Glomerular endothelial cell (primary cell): ENCODE results near the gene CAV3.

GRCh38 chr3:7646701-7647038 lies 785.8 kb downstream of the GRM7 start:
- RAMPAGE, long total RNA, result no peak

DNA sequence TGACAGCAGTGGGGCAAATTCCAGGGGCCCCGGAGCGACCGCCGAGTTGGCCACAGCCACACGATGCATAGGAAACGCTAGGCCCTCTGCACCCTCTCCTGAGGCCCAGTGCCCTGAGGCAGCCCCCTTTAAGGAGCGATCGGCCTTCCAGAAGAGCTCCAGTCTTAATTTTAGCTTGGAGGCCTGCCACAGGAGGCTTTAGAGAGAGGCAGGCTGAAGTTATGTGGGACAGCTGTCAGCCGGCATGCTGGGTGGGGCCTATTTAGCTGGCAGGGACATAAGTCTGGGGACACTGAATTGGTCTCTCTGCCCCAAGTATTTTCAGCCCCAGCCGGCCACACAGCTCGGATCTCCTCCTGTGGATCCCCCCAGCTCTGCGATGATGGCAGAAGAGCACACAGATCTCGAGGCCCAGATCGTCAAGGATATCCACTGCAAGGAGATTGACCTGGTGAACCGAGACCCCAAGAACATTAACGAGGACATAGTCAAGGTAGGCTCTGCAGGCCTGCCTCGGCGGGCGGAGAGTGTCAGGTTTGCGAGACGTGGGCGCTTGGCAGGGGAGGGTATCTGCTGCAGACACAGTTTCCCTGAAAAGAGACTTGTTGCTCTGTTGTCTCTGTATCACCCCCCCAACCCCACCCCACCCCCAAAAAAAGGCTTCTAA lies at the start of gene CAV3:
Gene CAV3 (plus strand): TSS at position 305 of the 667 bp plus-strand sequence.
- RAMPAGE, long total RNA, result no peak

DNA sequence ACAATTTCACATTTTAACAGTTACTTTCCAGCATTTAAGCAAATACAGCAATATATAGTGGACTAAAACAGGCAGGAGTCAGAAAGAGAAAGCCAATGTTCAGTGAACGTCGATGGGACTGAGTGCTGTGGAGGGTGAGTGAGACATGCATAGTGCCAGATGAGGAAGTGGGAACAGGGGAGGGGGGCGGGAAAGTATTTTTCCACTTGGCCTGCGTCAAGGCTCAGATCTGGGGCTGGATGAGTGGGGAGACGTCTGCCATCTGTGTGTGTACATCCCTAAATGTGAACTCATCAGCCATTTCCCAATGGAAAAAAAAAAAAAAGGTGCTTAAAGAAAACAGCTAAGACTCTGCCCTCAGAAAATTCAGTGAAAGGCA lies 19.2 kb upstream of the RAD18 start:
- RAMPAGE, long total RNA, result no peak

DNA sequence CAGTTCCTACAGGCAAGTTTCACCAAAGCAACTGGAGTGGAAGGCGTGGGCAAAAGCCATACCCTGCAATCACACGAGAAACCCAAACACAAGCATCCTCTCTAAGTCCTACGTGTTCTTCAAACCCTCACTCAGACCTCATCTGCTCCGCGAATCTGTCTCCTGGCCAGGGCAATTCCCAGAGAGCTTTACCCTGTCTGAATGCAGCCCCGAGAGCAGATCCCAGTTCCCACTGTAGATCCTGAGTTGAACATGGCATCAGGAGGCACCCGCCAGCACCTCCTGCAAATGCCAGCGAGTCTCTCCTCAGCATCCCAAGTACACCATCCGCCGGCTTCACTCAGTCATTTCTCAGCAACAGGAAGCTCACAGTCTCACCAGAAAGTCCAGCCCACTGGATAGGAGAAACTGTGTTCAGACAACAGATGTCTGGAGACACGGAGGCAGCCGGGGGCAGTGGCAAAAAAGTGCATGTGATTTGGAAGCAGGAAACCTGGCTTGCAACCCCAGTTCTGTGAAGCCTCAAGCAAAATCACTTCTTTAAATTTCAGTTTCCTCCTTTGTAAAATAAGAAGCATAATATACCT lies 68.8 kb downstream of the SRGAP3 start:
- RAMPAGE, long total RNA, result no peak

GRCh38 chr3:9280030-9280370 lies 30.6 kb upstream of the SRGAP3 start:
- RAMPAGE, long total RNA, result no peak

DNA sequence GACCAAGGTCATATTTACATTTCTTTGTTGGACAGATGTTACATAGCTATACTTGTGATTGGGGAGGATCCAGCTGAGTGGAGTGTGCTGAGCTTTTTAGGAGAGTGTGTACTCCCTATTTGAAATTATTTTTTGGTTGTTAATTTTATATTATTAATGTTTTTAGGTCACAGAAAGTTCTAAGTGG lies 1.6 kb downstream of the SETD5 start:
- RAMPAGE, long total RNA, result no peak

DNA sequence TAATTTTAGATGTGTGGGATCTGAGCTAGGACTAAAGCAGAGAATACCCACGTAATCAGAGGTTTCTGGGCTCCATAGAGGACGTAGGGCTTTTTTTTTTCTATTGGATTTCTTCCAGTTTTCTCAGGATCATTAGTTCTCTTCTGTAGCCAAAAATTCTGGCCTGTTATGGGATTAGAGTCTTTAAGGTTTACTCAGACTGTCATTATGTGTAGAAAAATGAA lies 1.8 kb downstream of the SETD5 start:
- RAMPAGE, long total RNA, result no peak

- RAMPAGE, long total RNA, result no peak
Measured at GRCh38 chr3:9399566-9400532, 2.4 kb downstream of the SETD5 start.

DNA sequence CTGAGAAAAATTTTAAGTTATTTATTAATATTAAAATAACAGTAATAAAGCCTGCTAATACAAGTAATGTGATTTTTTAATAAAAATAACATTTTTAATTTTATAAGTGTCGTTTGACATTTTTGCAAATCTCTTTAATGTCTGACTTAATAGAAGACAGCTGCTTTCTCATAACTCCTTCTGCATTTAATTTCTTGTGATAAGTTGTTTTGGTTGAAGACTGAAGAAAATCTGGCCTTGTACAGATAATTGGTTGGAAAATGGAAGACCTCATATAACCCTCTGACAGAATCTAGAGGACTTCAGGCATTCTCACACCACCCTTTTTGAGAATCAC lies 11.4 kb downstream of the SETD5 start:
- RAMPAGE, long total RNA, result no peak

- RAMPAGE, long total RNA, result no peak
Measured at GRCh38 chr3:9695667-9695884, 8.1 kb upstream of the CPNE9 start.

DNA sequence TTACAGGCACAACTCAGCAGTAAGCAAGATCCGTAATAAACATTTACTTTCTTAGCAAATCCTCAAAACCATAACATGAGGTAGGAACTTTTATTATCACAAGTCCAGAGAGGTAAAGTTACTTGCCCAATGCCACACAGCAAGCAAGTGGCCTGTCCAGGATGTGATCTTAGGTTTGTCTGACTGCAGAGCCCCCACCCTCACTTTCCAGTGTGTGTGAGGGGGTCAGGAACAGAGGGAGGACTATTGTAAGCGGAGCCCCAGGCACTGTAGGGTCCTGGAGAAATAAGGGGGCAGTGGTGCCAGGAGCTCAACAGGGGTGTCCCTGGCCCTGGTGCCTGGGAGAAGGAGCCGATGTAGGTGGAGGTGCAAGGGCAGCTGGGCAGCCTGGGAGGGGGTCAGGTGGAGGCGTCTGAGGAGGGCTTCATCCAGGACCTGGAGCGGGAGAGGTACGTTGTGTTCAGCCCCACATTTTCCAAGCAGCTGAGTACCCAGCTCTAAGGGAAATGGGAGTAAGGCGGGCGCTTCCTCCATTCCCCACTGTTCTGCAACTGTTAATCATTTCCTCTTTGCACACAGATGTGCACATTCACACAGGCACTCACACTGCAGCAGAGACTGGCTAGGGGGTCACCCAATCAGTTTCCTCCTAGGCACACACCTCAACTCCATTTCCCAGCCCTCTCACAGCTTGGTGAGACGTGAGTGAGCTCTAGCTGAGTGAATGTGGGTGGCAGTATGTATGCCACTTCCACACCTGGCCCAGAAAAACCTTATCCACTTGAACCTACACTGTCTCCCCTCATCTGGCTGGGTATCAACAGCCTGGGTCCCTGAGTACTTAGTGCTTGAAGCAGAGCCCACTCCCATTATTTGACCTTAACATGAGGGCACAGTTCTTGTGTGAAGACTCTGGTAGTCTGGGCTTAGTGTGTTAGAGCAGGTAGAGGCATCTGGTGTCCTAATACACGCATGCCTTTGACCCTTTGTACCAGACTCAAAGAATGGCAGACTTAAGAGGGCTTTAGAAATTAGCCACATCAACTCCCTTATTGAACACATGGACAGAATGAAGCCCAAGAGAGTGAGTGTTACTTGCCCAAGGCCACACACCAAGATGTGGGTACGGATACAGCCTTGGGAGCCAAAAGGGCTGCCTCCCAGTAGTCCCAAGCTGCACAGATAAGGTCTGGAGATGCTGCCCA lies 5.6 kb downstream of the RPUSD3 start:
- RAMPAGE, long total RNA, result no peak

DNA sequence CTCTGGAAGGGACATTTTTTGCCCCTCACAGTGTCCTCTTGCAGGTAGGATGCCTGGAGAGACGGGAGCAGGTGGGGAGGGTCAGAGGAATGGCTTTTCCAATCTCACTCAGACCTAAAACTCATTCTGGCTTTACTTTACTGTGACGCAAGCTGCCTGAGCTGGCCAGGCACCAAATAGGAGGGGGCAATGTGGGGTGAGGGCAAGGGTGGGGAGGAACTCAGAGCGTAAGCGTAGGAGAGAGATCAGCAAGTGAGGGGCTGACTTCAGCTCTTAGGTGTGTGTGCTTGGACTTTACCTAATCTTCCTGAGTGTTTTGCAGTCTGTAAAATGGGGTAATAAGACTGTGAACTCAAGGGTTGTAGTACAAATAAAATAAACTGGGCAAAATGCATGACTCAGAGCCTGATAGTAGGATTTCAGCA lies 3.8 kb upstream of the IL17RE start:
- RAMPAGE, long total RNA, result no peak

GRCh38 chr3:10003054-10003859 lies 16.6 kb upstream of the EMC3 start:
- RAMPAGE, long total RNA, result no peak

DNA sequence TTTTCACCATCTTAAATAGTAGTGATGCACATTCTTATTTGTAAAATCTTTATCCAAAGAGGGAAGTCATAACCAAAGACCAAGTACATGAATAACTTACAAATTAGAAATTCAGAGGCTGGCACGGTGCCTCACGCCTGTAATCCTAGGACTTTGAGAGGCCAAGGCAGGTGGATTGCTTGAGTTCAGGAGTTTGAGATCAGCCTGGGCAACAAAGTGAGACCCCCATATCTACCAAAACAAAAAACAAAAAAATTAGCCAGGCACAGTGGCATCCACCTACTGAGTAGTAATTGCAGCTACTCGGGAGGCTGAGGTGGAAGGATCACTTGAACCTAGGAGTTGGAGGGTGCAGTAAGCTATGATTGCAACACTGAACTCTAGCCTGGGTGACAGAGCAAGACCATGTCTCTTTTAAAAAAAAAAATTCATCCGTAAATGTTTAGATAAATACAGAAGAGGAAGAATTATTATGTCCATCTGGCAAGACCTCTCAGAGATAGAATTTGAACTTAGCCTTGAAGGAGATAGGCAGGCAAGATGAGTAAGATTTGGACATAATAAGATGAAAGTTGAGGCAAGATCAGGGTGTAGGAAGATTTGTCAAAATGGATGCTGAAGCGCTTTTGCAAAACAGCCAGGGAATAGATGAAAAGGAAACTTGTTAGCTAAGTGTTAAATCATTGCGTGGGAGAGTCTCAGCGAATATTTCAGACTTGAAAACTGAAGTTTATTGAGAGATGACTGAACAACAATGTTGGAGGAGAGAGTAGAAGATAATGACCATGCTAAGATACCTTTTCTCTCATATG lies 7.0 kb downstream of the BRK1 start:
- RAMPAGE, long total RNA, result no peak

DNA sequence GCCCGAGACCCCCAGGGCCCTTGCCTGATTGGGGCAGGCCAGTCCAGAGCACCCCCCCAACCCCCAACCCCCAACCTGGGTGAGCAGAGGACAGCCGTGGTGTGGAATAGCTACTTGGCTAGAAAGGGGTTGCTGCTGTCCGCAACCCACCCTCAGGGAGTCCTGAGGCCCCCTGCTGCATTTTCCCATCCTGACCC lies 976 bp downstream of the ATP2B2 start:
- RAMPAGE, long total RNA, result no peak

DNA sequence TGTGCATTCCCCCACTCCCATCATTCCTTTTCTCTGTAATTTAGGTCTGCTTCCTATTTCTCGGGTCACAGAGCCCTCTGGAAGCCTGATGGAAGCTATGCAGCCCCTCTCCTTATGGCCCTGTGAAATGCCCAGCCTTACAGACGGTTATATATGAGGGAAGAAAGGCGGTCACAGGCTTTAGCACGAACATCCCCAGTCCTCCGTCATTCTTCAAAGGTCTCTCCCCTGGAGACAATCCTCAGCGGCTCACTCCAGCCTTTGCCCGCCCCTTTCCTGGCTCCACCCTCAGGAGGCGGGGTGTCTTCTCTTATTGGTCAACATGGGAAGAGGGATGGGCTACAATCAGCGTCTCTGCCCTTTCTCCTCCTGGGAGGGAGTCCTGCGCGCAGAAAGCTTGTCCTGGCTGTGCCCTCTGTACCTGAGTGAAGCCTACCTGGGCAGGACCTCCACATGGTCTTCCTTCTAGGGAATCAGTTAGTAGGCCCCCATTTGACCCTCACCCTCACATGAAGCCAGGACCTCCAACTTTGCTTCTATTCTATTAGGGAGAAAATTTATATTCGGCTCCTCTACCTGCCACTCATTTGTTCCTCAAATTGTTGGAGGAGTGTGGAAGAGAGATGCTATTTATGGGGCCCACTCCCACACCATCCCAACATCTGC lies 113.0 kb upstream of the SLC6A11 start:
- RAMPAGE, long total RNA, result no peak

DNA sequence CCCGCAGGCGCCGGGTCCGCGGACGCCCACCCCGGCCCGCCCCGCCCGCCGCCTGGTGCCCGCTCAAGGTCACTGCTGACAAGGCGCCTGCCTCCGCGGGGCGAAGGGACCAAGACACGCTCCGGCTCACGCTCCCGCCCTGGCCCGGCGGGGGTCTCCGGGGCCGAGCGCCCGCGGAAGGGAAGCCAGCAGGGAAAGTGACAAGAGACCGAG lies 108.5 kb upstream of the SLC6A11 start:
- RAMPAGE, long total RNA, result no peak

GRCh38 chr3:10991856-10992458 lies 591 bp upstream of the SLC6A1 start:
- RAMPAGE, long total RNA, result no peak

DNA sequence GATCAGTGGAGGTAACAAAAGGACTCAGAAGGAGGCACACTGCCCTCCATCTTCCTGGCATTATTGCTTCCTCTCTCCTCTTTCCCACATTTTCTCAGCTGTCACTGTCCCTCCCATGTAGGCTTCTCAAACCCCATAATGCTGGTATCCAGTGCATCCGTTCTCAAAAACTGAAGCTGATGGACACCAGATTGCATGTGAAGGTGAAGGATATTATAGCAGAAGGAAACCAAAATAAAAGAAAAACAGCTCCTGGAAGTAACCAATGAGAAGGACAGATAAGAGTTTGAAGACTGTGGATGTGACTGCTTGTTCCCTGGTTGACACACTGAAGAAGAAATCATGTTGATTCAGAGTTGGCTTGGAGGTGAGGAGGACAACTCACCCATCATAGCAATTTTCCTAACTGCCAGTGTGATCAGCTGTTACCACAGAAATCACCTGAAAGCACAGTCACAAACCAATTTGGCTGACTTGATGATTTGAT lies 9.9 kb downstream of the ATG7 start:
- RAMPAGE, long total RNA, result no peak

DNA sequence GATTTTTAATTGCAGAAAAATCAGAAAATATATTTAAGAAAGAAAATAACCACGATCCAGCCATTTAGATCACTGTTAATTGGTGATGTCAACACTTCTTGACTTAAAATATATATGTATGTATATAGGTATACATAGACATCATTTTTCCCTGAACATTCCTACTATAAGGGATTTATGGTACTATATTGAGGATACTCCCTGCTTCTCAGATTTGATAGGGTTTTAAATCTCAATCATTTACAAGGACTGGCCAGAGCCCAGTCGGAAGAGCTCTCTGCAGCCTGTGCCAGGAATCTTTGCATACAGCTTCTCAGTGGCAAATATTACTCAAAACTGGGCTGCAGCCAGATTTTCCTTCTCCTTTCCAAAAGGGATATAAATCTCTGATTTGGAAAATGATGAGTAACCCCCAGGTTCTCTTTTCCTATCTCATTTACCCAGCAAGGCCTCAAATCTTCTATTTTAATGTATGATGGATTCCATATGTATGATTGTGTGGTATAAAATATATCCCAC lies 114.1 kb downstream of the ATG7 start:
- RAMPAGE, long total RNA, result no peak